Bronchus (tissue), 1 donor: Measurements from ENCODE around the gene ADPRHL1.

- PRO-cap: no peak
These were observed at the start of gene ADPRHL1 for GRCh38 chr13:113453399-113454015. Gene ADPRHL1, minus strand, starts transcription at chr13:113453488.

DNA sequence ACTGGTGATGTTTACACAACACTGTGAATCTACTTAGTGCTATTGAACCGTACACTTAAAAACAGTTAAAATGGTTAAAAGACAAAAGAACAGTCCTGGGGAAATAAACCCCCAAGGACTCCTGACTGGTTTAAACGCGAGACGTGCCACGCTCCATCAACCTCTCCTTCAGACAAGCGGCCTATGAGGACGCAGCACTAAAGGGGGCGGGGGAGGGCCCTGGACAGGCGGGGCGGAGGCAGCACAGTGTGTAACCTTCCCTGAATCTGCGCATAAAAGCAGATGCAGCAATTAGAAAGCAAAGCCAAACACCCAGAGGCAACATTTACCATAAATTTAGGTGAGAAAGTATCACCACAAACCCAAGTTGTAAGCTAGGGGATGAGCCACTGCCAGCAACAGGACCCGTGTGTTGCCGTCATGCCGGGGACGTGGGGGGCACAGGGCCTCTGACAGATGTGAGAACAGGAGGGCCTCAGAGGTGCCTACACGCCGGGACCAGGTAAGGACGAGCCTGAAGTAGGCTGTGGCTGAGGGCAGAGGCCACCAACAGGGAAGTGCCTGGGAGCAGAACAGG, 15.3 kb upstream of the ADPRHL1 start:
- PRO-cap: no peak

GRCh38 chr13:113607044-113607734, 22.6 kb downstream of the TFDP1 start:
- PRO-cap: no peak

DNA sequence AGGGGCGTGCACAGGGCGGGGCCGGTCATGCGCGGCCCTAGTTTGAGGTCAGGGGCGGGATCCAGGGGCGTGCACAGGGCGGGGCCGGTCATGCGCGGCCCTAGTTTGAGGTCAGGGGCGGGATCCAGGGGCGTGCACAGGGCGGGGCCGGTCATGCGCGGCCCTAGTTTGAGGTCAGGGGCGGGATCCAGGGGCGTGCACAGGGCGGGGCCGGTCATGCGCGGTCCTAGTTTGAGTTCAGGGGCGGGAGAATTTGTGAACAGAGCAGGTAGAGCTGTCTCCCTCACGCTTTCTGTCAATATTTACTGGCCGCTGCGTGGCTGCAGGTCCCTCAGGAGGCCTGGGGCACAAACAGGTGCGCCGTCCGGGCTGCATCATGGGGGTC, 32.8 kb upstream of the TMEM255B start:
- PRO-cap: no peak

DNA sequence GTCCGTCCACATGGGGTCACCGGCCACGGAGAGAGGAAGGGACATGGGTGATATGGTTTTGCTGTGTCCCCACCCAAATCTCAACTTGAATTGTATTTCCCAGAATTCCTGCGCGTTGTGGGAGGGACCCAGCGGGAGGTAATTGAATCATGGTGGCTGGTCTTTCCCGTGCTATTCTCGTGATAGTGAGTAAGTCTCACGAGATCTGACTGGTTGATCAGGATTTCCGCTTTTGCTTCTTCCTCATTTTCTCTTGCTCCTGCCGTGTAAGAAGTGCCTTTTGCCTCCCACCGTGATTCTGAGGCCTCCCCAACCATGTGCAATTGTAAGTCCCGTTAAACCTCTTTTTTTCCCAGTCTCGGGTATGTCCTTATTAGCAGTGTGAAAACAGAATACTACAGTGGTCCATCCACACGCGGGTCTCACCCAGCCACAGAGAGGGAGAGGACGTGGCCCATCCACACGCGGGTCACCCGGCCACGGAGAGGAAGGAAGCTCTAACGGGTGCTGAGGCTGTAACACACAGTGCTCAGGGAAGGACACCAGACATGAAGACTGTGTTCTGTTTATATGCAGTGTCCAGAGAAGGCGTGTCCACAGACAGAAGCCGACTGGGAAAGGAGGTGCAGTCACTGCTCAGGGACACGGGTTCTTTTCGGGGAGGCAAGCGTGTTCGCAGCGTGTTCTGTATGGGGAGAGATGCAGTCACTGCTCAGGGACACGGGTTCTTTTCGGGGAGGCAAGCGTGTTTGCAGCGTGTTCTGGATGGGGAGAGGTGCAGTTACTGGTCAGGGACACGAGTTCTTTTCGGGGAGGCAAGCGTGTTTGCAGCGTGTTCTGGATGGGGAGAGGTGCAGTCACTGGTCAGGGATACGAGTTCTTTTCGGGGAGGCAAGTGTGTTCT, 48.3 kb downstream of the GAS6 start:
- PRO-cap: unidirectional peak, plus-strand start at position 246 of the sequence

DNA sequence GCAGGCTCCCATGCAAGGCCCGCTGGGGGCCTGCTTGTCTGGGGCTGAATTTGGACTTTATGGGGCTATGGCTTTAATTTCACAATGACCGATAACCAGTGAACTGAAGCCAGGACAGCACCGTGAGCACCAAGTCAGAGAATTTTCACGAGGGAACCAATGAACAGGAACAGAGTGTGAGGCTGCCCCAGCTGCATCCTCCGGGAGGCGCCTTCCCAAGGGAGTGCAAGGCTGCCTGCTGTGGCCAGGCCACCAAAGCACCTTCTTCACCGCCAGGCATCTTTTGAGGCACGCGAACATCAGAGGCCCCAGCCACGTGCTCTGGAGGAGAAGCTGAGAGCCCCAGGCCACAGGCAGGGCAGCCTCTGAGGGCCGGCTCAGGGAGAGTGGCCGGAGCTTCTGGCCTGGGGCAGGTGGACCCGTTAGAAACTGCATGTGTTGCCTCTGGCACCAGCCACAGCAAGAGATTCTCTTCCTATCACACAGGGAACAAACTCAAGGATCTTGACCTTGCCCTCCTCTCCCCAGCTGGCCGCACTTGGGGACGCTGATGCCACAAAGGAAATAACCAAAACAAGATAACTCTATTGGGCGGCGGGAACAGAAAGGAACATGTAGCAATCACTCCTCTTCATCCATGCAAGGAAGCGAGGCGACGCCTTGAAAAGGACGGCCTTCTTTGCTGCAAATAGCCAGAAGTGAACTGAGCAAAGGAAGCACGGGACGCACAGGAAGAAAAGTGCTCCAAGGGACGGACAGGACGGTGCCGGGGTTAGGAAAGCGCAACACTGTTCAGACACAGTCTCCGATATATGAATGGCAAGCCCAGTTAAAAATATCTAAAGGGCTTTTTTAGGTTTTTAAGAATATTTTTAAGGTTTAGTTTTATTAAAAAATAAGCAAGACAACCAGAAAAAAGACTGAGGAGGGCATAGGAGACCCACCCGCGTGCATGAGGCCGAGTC, 19.9 kb downstream of the GAS6 start:
- PRO-cap: no peak

DNA sequence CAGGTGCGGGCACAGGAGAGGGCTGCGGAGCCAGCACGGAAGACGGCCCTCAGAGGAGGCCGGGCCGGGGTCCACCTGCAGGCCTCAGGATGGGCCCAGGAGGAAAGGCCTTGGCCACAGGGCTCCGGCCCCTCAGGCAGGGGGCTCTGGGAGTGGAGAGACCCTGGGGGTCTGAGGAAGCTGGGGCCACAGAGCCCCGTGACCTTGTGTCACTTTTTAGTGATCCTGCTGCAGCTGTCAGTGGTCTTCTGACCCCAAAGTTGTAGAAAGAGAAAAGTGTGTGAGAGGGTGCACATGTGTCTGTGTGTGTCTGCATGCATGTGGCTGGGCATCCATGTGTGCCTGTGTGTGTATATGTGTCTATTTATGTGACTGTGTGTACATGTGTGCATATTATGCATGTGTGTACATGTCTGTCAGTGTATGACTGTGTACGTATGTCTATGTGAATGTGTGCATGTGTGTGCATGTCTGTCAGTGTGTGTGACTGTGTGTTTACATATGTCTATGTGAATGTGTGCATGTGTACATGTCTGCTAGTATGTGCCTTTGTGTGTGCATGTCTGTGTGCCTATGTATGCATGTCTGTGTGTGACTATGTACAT, 5.9 kb downstream of the GAS6 start:
- PRO-cap: no peak

GRCh38 chr13:113864360-113864979, 594 bp upstream of the GAS6 start:
- PRO-cap: no peak

DNA sequence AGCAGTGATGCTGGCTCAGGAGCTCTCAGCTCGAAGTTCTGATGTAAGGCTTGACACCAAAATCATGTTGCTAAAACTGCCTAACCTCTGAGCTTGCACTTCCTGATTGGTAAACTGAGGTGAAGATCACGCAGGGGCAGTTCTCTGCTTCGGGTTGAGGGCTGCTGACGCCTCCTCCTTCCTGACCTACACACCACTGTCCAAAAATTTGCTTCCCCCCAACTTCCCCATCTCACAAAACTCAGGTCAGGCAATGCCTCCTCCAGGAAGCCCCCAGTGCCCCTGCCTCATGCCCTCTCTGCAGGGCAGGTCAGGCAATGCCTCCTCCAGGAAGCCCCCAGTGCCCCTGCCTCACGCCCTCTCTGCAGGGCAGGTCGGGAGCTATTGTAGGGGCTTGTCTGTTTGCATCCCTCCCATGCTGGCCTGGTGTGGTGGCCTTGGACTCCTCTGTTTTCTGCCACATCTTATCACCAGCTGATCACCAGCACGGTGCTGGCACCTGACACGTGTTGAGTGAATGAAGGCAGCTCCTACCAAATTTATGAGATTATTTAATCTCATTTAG, 51.4 kb upstream of the C13orf46 start:
- PRO-cap: no peak

- PRO-cap: no peak
These were observed 53.8 kb upstream of the C13orf46 start for GRCh38 chr13:114027486-114028323.

GRCh38 chr13:114124183-114124778, 8.1 kb downstream of the RASA3 start:
- PRO-cap: no peak

DNA sequence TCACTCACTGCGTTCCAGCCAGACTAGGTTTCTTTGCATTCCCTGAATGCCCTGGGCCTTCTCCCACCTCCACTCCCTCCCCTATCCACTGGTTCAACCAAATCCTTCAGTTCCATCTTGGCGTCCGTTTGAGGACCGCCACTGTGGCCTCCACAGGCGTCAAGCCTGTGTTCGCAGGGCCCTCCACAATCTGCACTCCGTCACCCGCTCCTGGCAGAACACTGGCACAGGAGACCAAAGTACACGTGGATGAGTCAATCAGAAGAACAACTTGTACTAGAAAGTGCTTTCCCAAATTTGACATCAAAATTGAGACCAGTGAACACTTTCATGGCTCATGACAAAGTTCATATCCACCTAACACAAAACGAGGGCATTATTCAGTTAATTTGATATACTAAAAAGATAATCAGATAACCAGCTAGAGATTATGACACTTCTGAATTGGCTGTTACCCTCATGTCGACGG, 6.5 kb upstream of the CDC16 start:
- PRO-cap: no peak

GRCh38 chr13:114301415-114301911, 12.8 kb upstream of the CHAMP1 start:
- PRO-cap: no peak

DNA sequence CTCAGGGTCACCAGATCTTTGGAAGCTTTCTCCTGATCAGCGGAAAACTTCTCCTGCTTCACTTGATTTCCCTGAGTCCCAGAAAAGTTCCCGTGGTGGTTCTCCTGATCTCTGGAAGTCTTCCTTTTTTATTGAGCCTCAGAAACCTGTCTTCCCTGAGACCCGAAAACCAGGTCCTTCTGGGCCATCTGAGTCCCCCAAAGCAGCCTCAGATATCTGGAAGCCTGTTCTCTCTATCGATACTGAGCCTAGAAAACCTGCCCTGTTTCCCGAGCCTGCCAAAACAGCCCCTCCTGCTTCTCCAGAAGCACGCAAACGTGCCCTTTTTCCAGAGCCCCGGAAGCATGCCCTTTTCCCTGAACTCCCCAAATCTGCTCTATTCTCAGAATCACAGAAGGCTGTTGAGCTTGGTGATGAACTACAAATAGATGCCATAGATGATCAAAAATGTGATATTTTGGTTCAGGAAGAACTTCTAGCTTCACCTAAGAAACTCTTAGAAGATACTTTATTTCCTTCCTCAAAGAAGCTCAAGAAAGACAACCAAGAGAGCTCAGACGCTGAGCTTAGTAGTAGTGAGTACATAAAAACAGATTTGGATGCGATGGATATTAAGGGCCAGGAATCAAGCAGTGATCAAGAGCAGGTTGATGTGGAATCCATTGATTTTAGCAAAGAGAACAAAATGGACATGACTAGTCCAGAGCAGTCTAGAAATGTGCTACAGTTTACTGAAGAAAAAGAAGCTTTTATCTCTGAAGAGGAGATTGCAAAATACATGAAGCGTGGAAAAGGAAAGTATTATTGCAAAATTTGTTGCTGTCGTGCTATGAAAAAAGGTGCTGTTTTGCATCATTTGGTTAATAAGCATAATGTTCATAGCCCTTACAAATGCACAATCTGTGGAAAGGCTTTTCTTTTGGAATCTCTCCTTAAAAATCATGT, 11.1 kb downstream of the CHAMP1 start:
- PRO-cap: no peak